Cerebral cortex (tissue), 2 donors: ENCODE data around the gene ARHGEF7.

GRCh38 chr13:110129002-110129592 lies 177.9 kb downstream of the COL4A1 start:
- PRO-cap, 2 experiments: peak in 1 of 2 experiments; most common plus-strand start chr13:110129313 (in 1)

DNA sequence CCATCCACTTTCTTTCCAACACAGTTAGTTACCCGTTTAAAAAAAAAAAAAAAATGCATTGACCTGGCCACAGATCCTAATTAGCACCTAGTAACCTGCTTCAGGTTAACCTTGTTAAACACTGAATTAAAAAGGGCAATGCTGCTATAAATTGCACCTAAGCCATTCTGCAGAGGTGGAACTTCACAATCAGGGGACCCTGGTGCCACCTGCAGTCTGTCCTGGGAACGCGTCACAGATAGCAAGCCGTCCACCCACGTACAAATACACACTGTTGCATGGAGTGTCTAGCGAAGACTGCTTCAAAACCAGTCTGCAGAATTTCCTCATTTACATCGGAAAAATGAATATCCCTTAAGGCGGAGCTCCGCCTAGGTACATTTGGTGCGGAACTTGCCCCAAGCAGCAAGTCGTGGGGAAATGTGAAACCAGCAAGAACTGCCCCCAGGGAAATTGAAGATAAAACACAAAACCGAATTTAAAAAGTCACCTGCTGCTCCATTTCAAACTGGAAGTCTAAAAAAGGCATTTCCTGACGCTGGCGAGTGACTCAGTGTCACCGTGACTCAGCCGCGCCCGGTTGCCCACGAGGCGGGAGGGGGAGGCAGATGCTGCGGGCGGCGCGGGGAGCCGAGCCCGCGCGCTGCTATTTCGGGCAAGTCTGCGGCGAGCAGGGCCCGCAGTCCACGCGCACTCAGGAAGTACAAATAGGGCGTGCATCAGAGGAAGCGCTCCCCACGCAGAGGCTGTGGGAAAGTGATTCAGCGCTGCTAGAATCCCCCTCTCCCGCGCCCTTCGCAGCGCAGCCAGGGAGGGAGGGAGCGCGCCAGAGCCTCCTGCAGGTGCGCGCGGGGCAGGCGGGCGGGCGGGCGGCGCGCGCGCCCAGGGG lies 169.1 kb downstream of the COL4A1 start:
- PRO-cap, 2 experiments: peak in 1 of 2 experiments; most common plus-strand start position 269 of the sequence (in 1); most common minus-strand start position 461 of the sequence (in 1)

- PRO-cap, 2 experiments: no peak in any of the 2 experiments
These were observed 119.9 kb downstream of the COL4A1 start for GRCh38 chr13:110186869-110187738.

- PRO-cap, 2 experiments: no peak in any of the 2 experiments
These were observed 119.2 kb downstream of the COL4A1 start for GRCh38 chr13:110187739-110188138.

DNA sequence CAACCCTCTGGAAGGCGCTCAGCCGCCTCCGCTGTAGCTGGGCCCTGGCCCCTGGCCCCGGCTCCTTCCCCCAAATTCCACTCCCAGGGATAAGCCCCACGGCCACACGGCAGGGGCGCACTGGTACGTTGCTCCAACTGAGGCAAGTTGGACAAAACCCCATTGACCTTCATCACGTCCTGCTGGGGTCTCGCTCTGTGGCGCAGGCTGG lies 58.7 kb downstream of the COL4A1 start:
- PRO-cap, 2 experiments: no peak in any of the 2 experiments

DNA sequence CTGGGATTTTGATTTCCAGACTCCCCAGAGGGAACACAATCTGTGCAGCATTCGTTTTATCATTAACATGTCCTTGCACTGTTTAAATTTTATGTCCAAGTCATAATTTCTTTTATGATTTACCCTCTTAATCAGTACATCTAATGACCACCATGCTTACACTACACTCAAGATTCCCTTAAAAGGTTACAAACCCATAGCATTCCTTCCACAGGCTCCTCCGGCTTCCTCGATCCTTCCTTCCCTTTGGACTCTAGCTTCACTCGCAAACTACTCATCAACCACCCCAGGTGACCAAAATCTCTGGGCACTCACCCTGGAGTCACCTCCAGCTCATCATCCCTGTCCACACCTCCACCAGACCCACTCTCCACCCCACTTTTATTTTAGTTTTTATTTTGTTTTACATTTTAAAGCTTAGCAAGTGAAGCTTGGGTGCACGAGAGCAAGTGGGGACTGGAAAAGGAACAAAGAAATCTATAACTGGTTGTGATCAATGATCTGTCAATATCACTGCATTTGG lies 16.6 kb downstream of the COL4A1 start:
- PRO-cap, 2 experiments: no peak in any of the 2 experiments

DNA sequence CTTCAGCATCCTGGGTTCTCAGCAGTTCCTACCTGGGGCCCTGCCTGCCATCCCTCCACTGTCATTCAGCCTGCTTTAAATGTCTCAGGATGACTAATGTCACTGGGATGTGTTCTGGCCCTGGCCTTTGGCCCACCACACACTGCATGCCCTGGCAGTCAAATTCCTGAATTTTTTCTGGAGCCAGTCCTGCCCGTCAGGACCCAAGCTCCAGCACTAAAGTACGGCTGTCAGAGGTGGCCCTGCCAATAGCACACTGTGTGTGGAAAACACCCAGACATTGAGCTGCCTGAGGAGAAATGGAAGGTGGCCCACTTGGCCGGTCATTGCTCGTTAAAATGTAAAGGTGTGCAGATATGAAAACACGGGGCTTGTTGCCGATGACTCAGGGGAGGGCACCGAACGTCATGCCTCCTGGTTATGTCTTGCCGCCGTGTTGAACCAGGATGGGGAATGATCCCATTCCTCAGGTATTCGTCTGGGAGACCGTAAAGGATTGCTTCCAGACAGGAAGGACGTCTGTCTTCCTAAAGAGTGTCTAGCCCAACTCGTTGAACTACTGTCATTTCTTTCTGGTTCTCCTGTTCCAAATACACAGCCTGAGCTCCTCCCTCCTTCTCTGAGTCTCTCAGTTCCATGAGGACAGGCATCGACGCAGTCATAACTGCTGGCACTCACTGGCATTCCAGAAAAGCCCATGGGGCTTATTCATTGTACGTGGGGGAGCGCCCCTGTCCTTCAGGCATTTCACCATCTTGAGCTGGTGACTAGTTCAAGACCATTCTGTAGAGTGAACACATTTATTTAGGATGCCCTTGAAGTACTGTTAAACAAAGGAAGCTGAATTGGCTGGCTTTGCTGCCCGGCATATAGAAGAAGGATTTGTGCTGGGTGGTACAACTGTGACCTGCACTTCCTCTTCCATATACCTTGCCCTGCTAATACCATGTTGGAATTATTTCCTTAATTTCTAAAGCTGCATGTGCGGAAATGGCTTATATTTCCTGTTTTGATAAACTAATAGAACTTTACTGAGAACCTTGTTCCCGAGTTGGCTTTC lies 40.8 kb downstream of the COL4A2 start:
- PRO-cap, 2 experiments: no peak in any of the 2 experiments

DNA sequence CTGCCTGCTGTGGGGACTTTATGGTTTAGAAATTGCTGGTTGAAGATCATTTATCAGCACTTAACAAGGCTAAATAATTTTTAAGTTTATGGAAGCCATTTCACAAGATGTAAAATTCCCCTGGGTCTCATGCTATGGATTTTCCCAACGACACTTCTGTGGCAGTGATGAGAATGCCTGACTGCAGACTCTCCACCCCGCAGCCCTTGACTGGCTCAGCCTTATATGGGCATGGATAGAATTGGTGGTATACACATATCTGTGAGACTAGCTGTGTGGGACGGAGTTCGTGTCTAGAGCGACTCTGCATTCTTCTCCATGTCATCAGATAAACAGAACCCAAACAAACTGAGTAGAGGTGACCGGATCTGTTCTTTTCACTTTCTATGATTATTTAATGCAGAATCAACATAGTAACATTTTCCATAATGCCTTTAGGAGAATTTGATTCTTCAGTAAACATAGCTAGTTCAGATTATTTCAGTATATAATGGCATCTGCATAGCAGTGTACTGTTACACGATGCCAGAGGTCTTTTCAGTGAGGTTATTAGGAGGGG lies 52.9 kb downstream of the COL4A2 start:
- PRO-cap, 2 experiments: no peak in any of the 2 experiments

GRCh38 chr13:110361014-110362209 lies 54.3 kb downstream of the COL4A2 start:
- PRO-cap, 2 experiments: peak in 1 of 2 experiments; most common plus-strand start chr13:110361918 (in 1); most common minus-strand start chr13:110361423 (in 1)

GRCh38 chr13:110506279-110506793 lies 55.2 kb downstream of the RAB20 start:
- PRO-cap, 2 experiments: no peak in any of the 2 experiments

DNA sequence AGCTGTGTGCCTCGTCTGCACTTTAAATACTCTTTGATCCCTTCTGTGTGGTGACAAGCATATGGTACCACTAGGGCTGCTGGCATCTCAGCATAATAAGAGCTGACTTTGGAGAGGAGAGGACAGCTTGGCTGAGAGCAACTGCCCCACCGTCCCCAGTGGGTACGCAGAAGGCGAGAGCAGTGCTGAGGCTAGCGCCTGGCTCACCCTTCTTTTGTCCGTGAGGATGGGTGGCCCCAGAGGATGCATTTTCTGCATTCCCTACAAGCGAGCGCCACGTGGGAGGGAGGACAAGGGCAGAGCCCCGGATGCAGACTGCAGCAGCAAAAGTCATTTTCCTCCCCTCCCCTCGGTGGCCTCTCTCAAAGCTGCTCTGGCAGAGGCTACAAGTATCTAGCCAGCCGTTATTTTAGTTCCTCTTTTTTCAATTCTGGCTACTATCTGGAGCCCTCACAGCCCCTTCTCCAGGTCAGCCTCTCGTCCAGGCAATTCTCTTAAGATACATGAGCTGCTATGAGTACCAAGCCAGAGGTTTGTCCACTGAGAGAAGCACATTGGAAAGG lies 51.5 kb downstream of the RAB20 start:
- PRO-cap, 2 experiments: no peak in any of the 2 experiments

- PRO-cap, 2 experiments: no peak in any of the 2 experiments
These were observed 5.4 kb upstream of the NAXD start for GRCh38 chr13:110609842-110610355.

DNA sequence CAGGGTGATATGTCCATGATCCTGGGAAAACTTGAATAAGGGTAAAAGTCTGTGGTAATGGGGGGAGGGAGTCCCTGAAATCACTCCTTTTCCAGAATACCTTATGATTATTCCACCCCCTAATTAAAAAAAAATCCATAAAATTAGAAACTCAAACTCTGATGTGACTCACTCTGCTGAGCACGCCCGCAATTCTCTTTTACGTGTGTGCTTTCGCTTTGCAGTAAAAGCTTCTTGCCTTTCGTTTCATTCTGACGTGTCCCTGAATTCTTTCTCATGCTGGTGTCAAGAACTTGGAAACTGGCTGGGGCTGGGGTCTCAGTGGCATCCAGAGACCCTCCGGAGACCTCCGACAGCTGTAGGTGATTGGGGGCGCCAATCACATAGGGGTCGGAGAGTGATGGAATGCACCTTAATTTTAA lies 4.2 kb upstream of the NAXD start:
- PRO-cap, 2 experiments: no peak in any of the 2 experiments

DNA sequence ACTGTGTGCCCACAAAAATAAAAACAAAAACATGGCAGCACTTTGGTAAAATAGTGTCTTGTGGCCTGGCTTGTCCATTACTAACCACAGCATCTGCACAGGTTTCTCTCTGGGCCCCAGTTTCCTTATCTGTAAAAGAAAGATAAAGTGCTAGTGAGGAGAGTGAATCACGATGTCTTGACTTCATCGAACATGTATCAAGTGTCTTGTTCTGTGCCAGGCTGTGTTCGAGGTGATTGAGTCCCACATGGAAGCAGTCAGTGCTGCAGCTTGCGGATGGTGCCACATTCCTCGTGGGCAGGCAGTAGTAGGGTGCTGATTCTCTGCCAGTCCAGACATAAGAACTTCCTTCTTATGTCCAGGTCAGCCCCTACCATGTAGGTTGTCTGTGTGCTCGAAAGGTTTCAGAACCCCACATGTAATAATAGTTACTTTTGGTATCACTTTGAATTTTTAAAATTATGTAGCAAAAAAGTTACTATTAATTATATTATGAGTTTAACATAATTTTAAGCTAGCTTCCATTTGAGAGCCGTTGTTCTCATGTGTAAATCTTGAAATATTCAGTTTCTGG lies 2.4 kb downstream of the NAXD start:
- PRO-cap, 2 experiments: no peak in any of the 2 experiments

DNA sequence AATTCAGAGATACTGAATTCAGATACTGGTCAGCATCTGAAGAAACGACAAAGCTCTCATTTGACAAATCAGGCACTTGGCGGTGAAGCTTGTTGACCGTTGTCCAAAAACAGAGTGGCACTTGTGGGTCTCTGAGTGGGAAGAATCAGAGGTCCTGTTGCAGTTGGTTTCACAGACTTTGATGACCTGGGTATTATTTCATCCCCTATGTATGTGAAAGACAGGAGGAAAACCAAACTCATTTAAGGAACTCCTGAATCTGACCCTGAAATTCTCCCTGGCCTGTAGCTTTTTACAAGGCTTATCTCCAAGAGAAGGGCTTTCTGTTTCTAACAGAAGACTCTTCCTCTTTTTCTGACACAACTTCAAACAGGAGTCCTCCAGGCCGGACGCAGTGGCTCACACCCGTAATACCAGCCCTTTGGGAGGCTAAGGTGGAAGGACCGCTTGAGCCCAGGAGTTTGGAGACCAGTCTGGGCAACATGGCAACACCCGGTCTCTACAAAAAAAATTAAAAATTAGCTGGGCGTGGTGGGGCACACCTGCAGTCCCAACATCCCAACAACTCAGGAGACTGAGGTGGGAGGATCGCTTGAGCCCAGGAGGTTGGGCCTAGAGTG lies 42.0 kb downstream of the CARS2 start:
- PRO-cap, 2 experiments: no peak in any of the 2 experiments

DNA sequence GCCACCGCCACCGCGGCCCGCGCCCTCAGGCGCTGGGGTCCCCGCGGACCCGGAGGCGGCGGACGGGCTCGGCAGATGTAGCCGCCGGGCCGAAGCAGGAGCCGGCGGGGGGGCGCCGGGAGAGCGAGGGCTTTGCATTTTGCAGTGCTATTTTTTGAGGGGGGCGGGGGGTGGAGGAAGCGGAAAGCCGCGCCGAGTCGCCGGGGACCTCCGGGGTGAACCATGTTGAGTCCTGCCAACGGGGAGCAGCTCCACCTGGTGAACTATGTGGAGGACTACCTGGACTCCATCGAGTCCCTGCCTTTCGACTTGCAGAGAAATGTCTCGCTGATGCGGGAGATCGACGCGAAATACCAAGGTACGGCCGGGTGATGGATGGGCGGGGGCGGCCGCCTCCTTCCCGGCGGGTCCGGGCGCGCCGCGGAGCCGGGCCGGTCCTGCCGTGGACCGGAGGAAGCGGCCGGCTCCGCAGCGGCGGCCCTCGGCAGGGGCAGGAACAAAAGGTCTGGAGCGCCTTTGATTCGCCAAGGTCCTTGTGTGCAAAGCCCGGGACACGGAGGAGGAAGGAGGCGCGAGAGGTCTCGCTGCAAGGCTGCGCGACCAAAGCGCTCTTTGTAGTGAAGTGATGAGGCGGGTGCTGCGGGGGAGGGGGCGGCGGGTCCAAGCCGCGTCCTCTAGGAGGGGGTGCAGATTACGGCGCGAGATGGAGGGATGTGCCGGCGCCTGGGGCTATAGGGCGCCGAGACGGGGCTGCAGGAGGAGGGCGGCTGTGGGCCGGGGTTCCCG lies 621 bp downstream of the ING1 start:
- PRO-cap, 2 experiments: peak in 1 of 2 experiments; most common plus-strand start position 159 of the sequence (in 1); most common minus-strand start position 594 of the sequence (in 1)

DNA sequence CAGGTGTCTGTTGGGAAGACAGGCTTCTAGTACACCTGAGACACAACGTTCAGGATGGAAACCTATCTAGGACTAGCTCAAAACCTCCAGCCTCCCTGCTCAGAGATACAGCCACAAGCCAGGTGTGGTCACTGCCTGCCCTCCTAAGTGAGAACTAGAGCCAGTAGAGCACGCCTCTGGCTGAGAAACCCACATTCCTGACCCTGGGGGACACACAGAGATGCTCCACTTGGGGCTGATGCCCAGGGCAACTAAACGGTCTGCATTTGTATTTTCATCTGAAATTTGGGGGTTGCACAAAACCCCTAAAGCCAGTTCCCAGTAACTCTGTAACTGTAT lies 28.0 kb downstream of the ANKRD10 start:
- PRO-cap, 2 experiments: no peak in any of the 2 experiments

DNA sequence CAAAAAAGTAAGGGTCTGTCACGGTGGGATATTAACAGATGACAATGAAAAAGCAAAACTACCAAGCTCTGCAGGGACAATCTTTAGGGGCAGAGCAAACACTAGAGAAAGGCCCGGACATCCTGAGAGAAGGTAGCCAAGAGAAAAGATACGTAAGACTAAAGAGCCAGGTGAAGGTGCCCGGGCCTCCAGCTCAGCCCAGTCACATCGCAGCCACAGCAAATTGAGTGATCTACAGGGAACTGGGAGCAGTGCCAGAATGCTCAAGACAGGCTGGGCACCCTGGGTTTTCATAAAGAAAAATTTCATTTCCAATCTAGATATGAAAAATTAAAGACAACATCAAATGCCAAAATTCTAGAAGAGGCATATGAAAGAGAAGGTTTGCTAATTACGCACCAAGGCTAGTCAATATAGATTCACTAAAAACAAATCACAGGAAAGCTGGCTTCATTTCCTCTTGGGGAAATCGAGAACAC lies 6.9 kb downstream of the ANKRD10 start:
- PRO-cap, 2 experiments: no peak in any of the 2 experiments

DNA sequence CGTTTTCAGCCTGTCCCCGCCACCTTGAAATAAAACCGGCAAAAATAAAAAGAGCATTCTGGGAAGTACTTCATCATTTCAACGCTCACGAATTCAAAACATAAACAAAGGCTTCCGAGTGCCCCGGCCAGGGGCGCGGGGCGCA lies 342 bp upstream of the ARHGEF7 start:
- PRO-cap, 2 experiments: no peak in any of the 2 experiments

GRCh38 chr13:111115041-111115646 lies at the start of gene ARHGEF7:
Gene ARHGEF7, plus strand, starts transcription at chr13:111115310.
- PRO-cap, 2 experiments: peak in 1 of 2 experiments; most common plus-strand start chr13:111115332 (in 1); most common minus-strand start chr13:111115176 (in 1)